Iris pigment epithelial cell (primary cell): ENCODE measurements around the gene CELA2B.

- RRBS, result no CpG with 5 or more reads among the region's 12 CpGs
These were observed 36.3 kb downstream of the PDPN start for GRCh38 chr1:13619781-13620550.

- RRBS, result no CpG with 5 or more reads among the region's 10 CpGs
These were observed 53.7 kb downstream of the PRDM2 start for GRCh38 chr1:13753327-13754532.

DNA sequence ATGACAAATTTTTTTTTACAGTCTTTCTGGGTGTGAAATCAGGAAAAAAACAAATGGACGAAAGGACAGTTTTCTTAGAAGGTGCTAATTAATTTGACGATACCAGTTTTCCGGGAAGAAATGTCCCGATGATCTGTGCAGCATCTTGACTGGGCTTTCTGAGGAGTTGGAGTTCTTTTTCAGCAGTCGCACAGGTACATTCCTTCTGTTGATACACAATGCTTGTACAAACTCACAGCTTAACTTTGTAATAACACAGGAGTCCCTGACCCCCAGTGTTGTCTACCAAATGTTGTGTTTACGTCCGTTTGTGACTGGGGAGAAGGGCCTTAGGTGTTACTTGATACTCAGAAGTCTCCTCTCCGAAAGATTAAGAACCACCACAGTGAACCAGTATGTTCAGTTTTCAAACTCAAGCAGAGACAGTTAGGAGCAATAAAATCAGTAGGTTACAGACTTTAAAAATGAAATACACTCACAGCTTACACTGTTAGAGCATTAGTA, 61.4 kb downstream of the PRDM2 start:
- RRBS, result no CpG with 5 or more reads among the region's 8 CpGs

DNA sequence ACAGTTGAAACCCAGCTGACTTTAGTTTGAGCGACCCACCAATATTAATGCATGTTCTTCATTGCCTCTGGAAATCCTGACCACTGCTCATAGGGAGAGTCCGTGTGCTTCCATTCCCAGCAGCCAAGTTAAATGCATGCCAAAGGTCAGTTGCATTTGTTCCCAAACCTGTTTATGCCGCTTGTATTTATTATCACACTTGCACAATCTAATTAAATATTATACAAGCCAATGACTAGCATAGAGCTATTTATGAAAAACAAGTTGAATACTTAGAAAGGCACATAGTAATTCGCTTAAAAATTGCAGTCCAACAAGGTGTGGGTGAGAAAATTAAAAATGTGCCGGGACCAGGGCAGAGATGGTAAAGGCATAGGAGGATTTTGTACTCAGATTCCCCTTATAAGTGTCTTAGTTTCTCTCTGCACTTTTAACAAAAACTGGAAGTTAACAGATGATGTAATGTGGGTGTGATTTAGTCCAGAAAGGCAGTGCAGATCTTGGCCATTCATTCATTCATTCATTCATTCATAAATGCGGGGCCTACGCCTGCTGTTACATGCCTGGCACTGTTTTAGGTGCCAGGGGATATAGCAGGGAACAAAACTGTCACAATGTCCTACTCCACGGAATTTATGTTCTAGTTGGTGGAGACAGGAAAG, 99.7 kb downstream of the PRDM2 start:
- RRBS, result no CpG with 5 or more reads among the region's 8 CpGs

DNA sequence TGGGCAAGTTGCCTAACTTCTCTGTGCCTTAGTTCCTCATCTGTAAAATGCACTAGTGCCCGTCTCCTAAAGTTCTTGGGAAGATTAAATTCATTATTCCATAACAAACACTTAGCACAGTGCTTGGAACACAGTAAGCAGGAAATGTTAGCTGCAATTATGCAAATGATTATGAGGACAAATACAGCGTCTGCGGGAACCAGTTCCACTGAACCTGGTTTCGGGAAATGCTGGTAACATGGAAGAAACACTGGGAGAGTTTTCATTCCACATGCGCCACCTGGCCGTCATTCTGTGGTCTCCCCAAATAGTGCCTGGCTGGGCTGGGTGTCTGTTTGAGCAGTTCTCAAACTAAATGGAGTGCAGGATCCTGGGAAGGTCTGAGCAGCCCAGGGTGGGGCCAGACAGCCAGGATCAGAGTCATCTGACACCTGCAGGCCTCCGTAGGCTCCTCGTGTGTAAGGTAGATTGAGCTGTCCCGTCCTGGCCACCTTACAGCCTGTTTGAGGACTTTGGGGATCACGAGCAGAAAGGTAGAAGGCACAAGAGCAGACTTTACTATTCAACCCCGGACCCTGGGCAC, 101.7 kb downstream of the PRDM2 start:
- RRBS, result no CpG with 5 or more reads among the region's 11 CpGs

DNA sequence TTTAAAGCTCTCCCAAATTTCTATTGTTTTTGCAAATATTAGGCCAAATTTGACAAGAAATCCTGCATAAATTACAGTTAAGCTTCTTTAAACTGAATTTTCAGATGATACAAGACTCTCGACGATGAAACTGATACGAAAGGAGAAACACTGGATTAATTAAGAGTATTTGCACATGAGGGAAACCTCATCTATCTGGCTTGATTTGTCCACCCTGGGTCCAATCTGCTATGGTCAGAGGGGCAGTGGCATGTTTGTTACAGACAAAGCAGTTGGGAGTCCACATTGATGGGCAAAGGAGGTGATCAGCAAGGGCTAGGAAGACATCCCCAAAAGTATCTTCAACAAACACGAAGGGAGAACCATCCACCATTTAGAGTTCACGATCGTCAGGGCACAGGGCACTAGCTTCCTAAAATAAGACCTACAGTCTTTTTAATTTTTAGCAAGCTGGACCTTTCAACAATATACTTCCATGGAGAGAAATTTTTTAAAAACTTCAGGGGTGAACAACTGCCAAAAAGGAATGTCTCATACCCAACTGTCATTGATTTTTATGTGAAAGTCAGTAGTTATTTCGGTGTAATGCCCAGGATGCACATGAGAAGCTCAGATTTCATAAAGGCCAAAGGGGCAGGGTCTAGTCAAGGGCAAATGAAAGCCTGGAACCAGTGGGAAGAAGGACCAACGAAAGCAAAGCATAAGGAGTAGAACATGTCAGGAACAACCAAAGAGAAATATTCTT, 374.7 kb upstream of the KAZN start:
- RRBS, result no CpG with 5 or more reads among the region's 8 CpGs

GRCh38 chr1:14394680-14395124, 203.8 kb upstream of the KAZN start:
- RRBS, result no CpG with 5 or more reads among the region's 1 CpG

DNA sequence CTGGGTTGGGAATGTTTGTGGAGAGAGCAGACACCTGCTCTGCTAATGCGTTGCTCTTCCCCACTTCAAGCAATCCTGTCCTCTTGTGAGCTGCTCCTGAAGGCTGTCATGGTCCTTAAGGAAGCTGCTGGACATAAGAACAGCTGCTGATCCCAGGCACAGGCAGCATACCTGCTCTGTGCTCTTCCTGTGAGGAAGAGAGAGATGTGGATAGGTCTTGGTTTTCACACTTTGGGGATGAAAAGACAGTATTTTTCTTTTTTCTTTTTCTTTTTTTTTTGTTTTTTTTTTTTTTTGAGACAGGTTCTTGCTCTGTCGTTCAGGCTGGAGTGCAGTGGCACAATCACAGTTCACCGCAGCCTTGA, 116.0 kb downstream of the KAZN start:
- RRBS, result no CpG with 5 or more reads among the region's 3 CpGs

DNA sequence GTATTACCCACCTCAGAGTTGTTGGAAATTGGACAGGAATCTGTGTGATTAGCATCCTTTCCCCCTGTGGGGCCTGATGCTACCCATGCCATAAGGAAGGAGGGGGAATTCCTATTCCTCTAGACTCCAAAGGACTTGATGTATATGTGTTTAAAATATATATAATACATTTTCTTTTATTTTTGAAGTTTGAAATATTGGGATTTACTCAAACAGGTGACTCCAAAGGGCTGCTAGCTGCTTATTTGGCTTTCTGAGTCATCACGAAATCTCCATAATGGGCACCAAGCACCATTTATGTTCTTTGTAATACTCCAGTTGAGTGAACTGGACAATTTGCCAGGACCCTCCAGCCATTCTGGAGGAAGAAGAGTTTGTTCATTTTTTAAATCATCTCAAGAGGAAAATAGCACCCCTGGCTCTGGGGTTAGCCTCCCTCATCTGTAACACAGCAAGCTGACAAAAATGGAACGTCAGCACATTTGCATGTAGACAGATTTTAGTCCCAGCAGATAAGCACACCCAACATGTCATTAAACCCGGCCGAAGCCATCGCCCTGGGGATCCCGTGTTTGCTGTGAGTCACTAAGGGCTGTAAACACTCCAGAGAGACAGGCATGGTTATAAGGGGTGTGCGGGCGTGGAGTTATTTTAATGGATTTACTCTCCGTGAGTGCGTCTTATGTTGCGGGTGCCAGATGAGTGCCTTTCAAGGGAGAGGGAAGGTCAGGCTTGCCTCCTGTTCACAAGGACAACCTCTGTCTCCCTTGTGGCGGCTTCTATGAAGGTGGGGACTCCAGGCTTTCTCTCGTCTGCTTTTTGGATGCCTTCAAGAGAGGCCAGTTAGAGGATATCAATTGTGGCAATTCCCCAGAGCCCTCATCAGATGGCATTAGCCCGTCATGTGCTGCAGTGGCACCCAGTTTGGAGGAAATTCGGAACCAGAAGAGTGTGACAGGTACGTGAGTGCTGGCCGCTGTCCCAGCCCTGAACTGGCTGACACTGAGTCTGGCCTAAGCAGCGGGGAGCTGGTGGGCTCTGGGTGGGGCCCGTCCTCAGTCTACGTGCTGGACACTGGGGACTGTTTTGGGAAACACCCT, 224.1 kb upstream of the TMEM51 start:
- RRBS, result no CpG with 5 or more reads among the region's 20 CpGs

DNA sequence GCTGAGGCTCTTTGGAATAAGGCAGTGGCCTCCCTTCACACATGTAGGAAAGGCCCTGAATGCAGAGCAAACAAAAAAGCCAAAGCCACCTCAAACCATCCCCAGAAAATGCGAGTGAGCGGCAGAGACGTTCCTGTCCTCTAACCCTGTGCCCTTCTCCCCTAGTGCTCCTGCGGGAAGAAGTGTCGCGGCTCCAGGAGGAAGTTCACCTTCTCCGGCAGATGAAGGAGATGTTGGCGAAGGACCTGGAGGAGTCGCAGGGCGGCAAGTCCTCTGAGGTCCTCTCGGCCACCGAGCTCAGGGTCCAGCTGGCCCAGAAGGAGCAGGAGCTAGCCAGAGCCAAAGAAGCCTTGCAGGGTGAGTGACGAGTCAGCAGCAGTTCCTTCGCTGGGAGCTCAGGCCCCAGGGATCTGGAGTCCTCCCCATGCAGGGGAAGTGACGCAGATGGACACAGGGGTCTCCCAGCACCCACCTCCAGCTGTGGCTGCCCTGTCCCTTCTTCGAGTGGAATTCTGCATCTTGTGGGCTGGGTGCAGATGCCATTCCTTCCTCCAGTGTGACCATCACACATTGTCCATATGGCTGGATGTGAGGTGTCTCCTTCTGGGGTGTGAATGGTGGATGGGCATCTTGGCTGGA, 192.9 kb upstream of the TMEM51 start:
- RRBS, result no CpG with 5 or more reads among the region's 16 CpGs

- RRBS, result no CpG with 5 or more reads among the region's 16 CpGs
These were observed 13.8 kb upstream of the TMEM51 start for GRCh38 chr1:15139533-15140393.

DNA sequence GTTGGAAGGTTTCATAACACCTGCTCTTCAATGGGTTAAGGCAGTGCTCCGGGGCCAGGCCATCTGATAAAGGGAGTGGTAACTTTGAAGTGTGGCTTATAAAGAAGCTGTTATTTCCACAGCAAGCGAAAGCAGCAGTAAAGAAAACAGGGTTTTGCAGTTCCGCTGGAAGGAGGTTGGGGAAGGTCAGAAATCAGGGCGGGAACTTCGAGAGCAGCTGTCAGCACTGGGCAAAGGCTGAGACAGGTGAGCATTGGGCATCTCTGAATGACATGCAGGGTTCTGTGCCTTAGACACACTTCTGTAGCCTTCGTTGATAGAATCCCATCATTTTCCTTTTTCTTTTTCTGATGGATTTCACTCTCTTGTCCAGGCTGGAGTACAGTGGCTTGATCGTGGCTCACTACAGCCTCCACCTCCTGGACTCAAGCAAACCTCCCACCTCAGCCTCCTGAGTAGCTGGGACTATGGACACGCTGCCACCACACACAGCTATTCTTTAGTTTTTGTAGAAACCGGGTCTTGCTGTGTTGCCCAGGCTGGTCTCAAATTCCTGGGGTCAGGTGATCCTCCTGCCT, 20.5 kb downstream of the TMEM51 start:
- RRBS, result no CpG with 5 or more reads among the region's 9 CpGs

- RRBS, result no CpG with 5 or more reads among the region's 10 CpGs
These were observed 34.8 kb downstream of the TMEM51 start for GRCh38 chr1:15187975-15189149.

GRCh38 chr1:15196721-15197427, 43.3 kb downstream of the TMEM51 start:
- RRBS, result 69% methylated on average over 1 of the region's 6 CpGs

DNA sequence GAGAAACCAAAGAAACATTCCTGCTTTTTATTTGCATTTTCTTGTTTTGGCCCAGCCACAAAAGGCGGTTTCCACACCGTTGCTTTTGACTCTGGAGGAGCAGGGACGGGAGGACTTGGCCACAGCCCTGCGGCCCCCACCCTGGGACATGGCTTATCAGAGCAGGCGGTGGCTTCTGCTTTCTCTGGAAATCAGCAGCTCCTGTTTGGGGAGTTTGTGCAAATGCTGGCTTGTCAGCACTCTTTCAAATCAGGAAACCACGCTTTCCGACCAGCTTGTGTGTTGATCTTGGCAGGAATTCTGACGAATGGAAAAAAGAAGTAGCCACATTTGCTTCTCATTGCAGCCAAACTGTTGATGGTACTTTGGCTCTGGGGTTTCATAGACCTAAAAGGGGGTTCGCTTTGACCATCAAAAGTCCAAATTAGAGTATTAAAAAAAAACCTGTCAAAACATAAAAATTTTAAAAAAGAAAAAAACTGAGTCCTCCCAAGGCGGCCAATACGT, 80.9 kb upstream of the EFHD2 start:
- RRBS, result no CpG with 5 or more reads among the region's 11 CpGs

GRCh38 chr1:15336792-15337602, 72.7 kb upstream of the EFHD2 start:
- RRBS, result no CpG with 5 or more reads among the region's 18 CpGs

GRCh38 chr1:15344866-15345564, 64.7 kb upstream of the EFHD2 start:
- RRBS, result no CpG with 5 or more reads among the region's 16 CpGs

DNA sequence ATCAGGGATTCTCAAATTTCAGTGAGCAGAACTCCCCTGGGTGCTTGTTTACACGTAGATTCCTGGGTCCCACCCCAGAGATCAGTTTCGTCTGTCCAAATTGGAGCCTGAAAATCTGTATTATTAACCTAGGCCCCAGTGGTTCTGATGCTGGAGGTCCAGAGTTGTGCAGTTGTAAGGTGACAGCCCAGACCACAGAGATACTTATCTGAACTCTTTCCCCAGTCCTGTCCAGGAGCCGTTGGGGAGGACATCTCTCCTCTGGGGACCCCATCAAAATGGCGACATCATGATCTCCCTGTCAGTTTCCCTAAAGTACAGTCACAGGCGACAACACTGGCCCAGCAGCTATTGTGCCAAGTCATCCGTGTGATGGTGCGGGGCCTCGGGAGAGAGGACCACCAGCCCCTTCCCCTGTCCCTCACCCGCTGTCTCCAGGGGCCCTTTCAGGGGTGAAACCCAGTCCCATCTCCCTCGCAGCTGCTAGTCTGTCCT, 779 bp upstream of the EFHD2 start:
- RRBS, result no CpG with 5 or more reads among the region's 10 CpGs

GRCh38 chr1:15475960-15476300, at the start of gene CELA2B:
CELA2B (plus strand) TSS chr1:15476104.
- RRBS, result no CpG with 5 or more reads among the region's 5 CpGs

DNA sequence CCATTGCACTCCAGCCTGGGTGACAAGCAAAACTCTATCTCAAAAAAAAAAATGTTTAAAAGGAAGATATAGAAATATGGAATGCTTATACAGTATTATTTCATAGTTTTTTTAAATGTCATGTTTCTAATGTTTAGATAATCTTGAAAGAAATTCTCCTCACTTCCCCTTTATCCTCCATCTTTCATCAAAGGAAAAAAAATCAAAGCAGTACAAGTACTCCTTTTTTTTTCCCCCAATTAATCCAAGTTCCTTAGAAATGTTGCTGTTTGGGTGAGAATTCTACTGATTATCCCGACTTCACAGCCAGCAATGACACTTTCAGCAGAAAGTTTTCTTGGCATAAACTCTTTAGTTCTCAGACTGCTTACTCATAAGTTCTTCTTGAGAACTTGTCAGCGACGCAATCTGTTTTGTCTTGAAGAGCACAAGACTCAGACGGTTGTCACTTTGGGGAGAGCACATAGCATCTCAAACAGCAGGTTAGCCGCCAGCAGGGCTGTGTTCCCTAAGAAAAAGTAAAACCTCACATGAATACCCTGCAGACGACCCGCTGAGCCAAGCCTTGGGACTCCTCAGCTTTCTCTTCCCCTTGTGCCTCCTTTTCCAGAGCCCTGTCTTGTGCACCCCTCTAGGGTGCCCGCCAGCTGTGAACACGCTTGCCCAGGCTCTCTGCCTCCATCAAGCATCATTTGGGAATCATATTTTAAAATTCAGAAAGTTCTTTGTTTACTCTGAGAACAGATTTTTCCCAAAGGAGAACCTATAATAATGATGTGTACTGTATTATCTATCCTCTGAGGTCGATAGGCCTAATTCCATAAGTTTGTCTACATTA, 11.4 kb downstream of the AGMAT start:
- RRBS, result no CpG with 5 or more reads among the region's 10 CpGs